ENCODE results near the gene DKK2.

DNA sequence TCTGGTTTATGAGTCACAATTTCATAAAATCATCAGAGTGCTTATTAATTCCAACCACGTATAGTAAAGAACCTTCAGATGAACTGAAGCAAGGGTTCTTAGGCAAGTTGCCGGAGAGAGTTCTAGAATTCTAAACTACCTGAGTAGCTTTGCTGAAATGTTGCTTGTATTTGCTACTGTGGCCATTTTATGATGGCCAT, 14.8 kb downstream of the NPNT start:
- RRBS = no CpG with 5 or more reads among the region's 2 CpGs

DNA sequence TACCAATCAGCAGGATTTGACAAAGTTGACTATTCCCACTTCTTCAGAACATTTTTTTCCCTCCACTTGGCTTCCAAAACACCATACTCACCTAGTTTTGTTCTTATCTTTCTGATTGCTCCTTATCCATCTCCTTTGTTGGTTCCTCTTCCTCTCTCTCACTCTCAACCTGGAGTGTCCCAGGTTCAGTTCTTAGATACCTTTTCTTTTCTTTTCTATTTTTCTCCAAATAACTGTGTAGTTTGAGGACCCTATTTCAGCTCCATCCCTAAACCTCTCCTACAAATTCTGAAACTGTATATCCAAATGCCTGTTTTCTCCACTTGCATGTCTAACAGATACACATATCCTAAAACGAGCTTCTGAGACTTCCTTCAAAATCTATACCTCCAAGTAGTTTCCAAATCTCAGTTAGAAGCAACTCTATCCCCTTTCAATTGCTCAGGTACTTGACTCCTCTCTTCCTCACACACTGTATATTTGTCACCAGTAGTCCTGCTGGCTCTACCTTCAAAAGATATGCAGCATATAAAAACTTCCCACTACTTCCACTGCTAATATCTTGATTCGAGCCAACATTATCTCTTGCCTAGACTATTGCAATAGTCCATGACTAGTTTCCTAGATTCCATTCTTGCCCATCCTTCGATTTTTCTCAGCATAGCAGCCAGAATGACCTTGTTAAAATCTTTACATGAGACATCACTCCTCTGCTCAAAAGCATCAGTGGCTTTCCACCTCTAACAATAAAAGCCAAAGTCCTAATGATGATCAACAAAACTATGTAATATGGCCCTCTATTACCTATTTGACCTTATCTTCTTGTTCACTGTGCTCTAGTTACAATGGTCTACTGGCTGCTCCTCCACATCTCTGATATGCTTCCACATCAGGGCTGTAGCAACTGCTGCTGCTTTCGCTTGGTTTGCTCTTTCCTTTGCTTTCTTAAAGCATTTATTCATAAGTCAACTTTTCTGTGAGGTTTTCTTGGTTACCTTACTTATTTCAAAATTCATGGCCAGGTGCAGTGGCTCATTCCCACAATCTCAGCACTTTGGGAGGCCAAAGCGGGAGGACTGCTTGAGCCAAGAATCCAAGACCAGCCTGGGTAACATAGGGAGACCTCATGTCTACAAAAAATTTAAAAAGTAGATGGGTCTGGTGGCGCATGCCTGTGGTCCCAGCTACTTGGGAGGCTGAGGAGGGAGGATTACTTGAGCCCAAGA, 116.4 kb downstream of the TBCK start:
- RRBS = no CpG with 5 or more reads among the region's 6 CpGs

GRCh38 chr4:106264089-106264618, 51.9 kb downstream of the TBCK start:
- RRBS = no CpG with 5 or more reads among the region's 3 CpGs

GRCh38 chr4:107036098-107036874, at the start of gene DKK2:
Gene DKK2 (minus strand): TSS chr4:107036313.
- RRBS = no CpG with 5 or more reads among the region's 34 CpGs

- RRBS = no CpG with 5 or more reads among the region's 7 CpGs
Observed at GRCh38 chr4:107631325-107632104, 88.5 kb downstream of the PAPSS1 start.

DNA sequence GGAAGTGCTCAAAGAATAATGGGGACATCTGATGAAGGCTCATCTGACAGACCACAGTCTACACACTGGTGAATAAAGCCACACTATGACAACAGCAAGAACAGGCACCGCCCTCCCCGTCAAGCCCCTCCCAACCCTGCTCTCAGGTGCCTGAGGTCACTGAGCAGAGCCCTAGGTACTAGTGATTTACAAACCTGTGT, 73.6 kb downstream of the PAPSS1 start:
- RRBS = no CpG with 5 or more reads among the region's 2 CpGs

GRCh38 chr4:107737083-107737517, 17.1 kb upstream of the PAPSS1 start:
- RRBS = no CpG with 5 or more reads among the region's 5 CpGs

DNA sequence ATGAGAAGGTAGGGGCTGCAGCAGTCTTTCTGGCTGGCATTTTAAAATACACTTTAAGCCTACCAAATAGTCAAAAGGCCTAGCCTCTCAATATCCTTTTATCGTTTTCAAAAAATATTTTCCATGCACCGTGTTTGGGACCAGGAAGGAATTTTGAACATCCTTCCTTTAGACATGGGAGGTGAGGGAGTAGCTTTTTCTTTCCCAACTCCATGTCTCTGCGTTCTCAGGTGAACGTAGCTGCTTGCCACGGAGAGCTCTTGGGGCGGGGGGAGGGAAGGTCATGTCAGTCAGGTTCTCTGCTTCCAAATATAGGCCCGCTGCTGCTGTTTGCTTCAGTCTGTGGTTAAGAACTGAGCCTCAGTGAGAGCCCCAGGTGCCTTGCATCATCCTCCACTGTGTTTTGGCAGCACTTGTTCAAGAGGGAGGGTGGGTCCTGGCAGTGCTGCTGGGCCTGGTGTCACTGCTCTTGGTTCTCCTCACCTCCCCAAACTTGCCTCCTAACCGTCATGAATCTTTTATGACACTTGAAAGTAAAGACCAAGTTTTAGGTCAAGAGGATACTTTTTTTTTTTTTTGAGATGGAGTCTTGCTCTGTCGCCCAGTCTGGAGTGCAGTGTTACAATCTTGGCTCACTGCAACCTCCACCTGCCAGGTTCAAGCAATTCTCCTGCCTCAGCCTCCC, 46.5 kb downstream of the HADH start:
- RRBS = no CpG with 5 or more reads among the region's 9 CpGs

- RRBS = no CpG with 5 or more reads among the region's 5 CpGs
Observed at GRCh38 chr4:108045563-108046273, 56.0 kb downstream of the HADH start.

- RRBS = no CpG with 5 or more reads among the region's 10 CpGs
Observed at GRCh38 chr4:108080783-108081106, 88.0 kb downstream of the LEF1 start.

GRCh38 chr4:108081324-108081843, 87.3 kb downstream of the LEF1 start:
- RRBS = no CpG with 5 or more reads among the region's 16 CpGs

GRCh38 chr4:108146344-108146706, 22.4 kb downstream of the LEF1 start:
- RRBS = no CpG with 5 or more reads among the region's 2 CpGs

DNA sequence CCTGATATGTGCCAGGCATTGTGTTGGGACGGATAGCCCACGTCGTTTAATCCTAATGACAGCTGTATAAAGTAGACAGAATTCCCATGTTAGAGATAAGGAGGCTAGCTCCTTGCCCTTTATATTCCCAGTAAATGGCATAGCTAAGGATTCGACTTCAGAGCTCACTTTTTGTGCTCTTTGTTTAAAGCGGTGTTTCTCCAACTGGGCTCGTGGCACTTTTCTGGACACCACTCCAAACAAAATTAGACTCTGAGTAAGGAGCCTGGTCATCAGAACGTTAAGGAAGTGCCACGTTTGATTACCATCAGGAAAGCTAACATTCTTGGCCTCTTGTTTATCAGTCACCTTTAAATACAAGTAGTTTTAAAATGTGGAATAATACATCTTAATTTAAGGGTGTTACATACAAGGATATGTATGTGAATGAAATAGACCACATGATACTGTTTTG, 1.1 kb downstream of the RPL34 start:
- RRBS = no CpG with 5 or more reads among the region's 8 CpGs

DNA sequence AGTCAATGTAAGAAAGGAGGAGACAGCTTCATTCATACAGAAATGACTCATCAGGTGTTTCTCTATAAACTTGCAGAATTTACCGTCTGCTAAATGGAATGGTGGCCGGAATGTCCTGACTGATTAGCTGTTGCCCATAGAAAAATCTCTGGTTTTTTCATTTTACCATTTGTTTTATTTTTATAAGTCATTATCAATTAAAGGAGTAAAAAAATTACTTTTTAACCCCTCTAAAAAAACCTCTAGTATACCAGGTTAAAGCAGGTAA, 115.1 kb upstream of the ETNPPL start:
- RRBS = no CpG with 5 or more reads among the region's 2 CpGs

GRCh38 chr4:109501705-109502764, 58.0 kb upstream of the MCUB start:
- RRBS = no CpG with 5 or more reads among the region's 8 CpGs

DNA sequence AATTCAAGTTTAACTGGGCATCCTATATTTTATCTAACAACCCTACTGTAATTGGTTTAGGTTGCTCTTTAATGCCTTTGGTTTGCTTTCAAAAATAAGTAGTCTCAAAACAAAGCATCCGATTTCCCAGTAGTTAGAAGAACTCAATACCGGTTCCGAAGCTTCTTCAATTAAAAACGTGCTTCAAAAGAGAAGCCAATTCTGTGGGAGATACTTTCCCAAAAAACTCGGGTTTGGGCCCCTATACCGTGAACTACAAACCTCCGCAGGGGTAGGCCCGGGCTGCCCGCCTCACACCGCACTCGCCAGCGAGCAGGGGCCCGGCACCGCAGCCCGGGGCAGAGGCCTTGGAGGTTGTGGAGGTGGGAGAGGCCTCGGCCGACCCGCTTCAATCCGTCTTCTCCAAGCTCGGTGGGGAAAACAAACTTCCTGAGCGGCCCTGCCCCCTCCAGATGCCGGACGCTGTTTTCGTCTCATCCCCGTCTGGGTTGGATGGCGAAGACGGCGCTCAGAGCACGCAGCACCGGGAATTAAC, 554 bp upstream of the MCUB start:
- RRBS = 3% methylated on average over 17 of the region's 30 CpGs

- RRBS = no CpG with 5 or more reads among the region's 26 CpGs
Observed at GRCh38 chr4:109560720-109561538, 883 bp downstream of the MCUB start.

GRCh38 chr4:109698602-109699019, 4.6 kb downstream of the CASP6 start:
- RRBS = no CpG with 5 or more reads among the region's 2 CpGs

DNA sequence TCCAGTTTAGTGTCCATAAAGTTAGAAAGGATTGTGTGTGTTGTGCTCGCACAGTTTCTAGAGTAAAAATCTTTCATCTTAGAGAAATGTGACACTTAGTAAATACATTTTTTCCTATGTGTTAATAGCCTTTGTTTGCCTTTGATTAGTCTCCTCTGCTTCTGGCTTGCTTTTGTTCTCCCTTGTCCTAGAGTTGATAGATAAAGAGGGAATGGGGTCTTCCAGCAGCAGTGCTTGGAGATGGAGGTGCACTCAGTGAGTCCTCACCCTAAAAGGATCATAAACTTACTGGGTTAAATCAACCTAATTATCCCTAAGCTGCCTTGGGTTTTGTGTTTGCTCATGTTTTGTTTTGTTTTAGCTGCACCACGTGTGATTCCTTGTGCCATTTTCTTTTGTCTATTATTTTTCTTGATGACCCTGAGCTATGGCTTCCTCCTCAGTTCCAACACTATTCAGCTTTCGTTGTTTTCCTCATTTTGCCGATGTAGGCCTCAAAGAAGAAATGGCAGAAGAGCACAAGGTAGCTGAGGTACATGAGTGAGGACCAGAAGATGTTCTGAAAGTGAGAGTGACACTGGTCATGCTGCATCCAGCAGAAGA, 138.3 kb downstream of the EGF start:
- RRBS = no CpG with 5 or more reads among the region's 4 CpGs

DNA sequence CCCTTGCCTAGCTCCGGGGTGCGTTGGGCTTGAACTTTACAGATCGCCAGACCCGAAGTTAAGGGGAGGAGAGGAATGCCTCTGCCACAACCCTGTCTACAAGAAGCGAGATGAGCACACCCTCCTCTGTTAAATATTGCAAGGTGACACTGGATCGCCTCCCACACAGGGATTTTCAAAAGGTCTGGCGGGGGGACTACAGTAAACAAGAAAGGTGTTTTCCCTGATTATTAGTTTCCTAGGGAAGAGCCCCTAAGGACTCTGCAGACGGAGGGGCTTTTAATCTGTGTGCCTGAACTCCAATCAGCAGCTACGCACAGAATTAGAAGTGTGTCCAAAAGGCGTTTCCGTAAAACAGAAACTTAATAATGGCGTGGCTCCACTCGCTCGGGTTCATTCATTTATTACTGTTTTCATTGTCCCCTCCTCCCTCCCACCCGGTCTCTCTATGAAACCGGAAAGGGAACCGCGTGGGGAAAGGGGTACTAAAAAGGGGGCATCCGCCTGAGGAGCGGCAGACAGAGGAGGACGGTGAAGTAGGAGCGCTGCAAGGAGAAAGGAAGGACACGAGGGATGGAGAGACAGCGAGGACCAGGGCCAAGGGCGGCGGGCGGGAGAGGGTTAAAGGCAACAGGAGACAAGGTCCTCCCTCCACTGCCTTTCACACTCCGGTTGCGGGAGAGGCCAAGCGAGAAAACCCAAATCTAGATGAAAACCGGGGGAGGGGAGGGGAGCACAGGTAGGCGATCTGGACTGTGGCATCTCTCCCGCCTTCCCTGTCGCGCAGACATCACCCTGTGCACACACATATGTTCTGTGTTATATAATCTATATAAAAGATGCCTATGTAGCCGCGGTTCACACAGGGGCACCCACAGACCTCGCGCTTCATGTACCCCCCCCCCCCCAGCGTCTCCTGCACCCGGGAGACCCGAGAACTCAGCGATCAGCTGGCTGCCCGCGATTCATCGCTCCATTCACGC, 944 bp downstream of the ELOVL6 start:
- RRBS = 1% methylated on average over 4 of the region's 47 CpGs

Data from T47D (cell line).